GM12891 (cell line): ENCODE data around the genes OLIG1, IFNGR2, DNAJC28, GART and ITSN1.

DNA sequence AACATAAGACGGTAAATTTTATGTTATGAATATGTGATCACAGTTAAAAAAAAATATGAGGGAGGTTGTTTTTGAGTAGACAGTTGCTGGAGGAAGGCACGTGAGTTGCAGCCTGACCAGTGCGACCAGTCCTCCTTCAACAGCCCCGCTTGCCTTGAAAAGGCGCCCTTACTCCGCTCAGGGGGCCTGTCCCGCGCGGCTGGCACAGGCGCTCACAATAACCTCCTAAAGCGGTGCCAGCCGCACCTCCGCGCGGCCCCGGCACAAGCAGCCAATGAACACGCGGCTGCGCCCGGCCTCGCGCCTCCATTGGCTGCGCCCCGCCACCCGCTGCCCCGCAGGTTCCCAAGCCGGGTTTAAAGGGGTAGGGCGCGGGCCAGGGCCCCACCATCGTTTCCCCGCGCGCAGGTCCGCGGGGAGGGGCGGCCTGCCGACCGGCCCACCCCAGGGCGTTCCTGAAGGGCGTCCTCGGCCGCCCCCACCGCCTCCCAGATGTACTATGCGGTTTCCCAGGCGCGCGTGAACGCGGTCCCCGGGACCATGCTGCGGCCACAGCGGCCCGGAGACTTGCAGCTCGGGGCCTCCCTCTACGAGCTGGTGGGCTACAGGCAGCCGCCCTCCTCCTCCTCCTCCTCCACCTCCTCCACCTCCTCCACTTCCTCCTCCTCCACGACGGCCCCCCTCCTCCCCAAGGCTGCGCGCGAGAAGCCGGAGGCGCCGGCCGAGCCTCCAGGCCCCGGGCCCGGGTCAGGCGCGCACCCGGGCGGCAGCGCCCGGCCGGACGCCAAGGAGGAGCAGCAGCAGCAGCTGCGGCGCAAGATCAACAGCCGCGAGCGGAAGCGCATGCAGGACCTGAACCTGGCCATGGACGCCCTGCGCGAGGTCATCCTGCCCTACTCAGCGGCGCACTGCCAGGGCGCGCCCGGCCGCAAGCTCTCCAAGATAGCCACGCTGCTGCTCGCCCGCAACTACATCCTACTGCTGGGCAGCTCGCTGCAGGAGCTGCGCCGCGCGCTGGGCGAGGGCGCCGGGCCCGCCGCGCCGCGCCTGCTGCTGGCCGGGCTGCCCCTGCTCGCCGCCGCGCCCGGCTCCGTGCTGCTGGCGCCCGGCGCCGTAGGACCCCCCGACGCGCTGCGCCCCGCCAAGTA lies at the start of gene OLIG1:
OLIG1 (plus strand) TSS at position 387 of the 1,148 bp plus-strand sequence.
- RRBS = 3% methylated on average over 32 of the region's 122 CpGs

GRCh38 chr21:33078794-33079355 lies 8.9 kb downstream of the OLIG1 start:
- RRBS = no CpG with 5 or more reads among the region's 8 CpGs

DNA sequence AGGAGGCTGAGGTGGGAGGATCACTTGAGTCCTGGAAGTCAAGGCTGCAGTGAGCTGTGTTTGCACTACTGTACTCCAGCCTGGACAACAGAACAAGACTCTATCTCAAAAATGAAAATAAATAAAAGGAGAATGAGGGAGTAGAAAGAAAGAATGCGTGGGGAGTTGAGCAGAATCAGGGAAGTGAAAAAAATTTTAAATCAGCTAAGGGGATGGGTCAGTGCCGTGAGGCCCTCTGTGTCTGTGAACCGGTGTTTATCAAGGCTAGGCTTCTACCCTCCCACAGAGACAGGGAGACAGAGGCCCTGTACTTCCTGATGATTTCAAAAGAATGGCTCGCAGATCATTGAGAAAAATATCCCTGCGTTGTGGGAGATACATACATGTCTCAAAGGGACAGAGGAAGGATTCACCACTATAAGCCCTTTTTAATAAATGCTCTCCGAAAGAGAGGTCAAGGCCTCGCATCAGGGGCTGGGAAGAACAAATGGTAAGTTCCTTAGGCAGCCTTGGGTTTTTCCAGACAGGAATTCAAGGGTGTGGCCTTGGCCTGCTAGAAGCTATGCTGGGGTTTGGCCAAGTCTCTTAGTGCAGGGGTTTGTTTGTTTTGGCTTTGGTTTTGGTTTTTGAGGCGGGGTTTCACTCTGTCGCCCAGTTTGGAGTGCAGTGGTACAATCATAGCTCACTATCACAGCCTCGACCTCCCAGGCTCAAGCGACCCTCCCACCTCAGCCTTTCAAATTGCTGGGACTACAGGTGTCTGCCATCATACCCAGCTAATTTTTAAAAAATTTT lies 20.8 kb downstream of the IL10RB start:
- RRBS = no CpG with 5 or more reads among the region's 11 CpGs

GRCh38 chr21:33325145-33325943 lies 574 bp downstream of the IFNAR1 start:
- RRBS = 0% methylated on average over 5 of the region's 35 CpGs

- RRBS = no CpG with 5 or more reads among the region's 9 CpGs
Measured at GRCh38 chr21:33364181-33364799, 38.9 kb upstream of the IFNGR2 start.

DNA sequence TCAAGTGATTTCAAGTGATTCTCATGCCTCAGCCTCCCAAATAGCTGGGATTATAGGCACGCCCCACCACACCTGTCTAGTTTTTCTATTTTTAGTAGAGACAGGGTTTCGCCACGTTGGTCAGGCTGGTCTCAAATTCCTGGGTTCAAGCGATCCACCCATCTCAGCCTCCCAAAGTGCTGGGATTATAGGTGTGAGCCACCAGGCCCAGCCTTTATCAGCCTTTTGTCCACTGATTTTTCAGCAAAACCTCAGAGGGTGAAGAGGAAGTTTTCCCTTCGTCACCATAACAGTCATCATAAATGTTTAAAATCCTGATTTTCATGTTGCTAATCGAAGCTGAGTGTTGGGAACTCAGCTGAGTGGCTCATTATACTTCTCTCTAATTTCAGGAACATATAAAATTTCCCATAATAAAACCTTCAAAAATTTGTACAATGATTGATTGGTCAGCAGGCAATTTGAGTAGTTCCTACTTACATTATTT lies 32.0 kb upstream of the IFNGR2 start:
- RRBS = no CpG with 5 or more reads among the region's 6 CpGs

DNA sequence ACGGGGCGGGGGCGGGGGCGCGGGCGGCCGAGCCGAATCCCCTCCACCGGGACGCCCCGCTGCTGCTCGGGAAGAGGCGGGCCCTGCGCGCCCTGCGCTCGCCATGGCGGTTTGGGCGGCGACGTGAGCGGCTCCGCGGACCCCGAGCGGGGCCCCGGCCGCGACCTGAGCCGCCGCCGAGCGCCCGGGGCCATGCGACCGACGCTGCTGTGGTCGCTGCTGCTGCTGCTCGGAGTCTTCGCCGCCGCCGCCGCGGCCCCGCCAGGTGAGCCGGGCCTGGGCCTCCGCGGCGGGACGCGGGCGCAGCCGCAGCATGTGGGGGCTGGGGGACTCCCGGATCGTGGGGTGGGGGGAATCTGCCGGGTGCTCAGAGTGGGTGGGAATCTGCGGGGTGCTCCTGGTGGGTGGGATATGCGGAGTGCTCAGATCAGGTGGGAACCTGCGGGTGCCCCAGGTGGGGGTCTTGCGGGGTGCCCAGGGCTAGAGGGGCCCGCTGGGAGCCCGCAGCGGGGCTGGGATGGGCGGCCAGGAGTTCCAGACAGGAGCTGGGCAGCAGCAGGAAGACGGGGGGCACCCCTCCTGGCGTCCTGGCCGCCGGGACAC lies at the start of gene IFNGR2:
IFNGR2 (plus strand) TSS at position 62 of the 603 bp plus-strand sequence.
- RRBS = under 1% methylated on average over 27 of the region's 69 CpGs

DNA sequence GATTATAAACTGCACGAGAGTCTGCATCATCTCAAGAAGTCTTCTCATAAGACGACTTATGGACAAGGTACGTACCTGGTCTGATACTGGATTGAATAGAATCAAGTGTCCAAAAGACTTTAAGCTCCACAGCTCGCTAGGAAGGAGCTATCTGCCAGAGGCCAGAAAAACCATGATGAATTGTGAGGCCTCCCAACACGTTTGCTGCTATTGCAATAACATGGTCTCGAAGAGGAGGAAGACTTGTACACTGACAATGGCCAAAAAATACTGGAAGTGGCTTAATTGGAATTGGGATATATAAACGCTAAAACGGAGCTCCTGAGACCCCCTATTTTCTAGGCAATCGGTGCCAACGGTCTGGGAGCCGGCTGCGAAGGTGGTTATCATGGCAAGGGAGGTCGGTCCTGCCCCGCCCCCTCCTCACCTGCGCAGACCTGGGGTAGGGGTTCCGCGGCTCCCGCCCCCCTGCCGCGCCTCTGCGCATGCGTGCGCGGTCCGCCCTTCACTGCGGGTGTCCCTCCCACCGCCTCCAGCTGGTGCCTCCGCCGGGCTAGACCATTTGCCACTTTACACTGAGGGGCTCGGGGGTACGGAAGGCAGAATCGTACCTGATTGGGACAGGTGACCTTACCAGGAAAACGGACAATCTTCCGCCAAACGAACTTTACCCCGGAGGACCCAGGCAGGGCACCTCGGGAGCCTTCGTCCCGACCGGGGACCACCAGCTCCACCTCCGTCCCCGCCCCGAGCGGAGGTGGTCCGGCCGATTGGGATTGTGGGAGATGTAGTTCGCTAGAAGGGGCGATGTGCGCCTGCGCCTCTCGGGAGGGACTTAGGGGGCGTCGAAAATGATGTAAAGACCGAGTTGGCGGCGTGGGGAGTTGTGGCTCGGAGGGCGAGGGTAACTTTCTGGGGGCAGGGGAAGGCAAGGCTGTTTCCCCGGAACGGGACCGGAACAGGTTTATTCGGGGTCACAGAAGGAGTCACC lies at the start of gene DNAJC28:
DNAJC28 (minus strand) TSS at position 726 of the 991 bp plus-strand sequence.
- RRBS = 1% methylated on average over 6 of the region's 62 CpGs

- RRBS = no CpG with 5 or more reads among the region's 2 CpGs
Measured at GRCh38 chr21:33492033-33492313, 457 bp upstream of the DNAJC28 start.

DNA sequence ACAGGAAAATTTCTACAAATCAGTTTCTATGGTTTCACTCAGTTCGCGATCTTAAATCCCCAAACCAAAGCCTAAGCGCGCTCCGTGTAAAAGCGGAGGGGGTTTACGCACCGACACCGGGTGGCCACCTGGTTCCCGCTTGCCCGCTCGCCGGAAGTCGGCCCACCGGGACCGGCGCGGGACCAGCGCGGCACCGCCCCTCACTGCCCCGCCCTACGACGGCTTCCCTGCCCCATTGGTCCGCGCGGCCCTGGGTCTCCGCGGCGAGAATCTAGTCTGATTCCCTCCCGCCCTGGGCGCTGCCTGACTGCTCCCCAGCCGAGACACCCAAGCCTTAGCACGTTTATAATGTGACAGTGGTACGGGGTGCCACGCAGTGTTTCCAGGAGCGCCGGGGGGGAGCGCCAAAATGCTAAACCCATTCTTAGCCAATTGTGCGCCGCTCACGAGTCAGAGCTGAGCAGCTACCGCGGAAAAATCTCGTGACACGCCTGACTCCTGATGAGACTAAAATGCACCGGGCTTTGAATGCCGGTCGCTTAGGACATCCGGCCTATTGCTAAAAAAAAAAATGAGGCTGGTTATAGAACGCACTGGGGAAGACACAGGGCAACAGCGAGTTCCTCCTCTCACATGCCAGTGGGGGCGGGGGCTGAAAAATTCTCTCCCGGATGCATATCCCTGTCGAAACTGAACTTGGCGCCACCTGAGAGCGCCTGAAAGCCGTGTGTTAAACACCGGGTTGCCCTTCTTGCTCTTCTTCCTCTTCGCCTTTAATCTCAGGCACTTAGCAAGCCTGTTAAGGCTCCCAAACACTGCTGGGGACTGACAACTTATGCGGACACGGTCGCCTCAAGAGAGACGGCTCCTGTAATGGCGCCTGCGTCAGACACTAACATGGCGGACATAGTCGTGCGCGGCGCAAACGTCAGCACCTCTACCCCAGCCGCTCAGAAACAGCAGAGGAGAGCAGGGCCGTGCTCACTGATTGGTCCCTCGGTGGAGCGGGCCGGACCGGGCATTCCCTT lies at the start of gene GART:
GART (minus strand) TSS at position 164 of the 1,028 bp plus-strand sequence.
- RRBS = 3% methylated on average over 6 of the region's 78 CpGs

DNA sequence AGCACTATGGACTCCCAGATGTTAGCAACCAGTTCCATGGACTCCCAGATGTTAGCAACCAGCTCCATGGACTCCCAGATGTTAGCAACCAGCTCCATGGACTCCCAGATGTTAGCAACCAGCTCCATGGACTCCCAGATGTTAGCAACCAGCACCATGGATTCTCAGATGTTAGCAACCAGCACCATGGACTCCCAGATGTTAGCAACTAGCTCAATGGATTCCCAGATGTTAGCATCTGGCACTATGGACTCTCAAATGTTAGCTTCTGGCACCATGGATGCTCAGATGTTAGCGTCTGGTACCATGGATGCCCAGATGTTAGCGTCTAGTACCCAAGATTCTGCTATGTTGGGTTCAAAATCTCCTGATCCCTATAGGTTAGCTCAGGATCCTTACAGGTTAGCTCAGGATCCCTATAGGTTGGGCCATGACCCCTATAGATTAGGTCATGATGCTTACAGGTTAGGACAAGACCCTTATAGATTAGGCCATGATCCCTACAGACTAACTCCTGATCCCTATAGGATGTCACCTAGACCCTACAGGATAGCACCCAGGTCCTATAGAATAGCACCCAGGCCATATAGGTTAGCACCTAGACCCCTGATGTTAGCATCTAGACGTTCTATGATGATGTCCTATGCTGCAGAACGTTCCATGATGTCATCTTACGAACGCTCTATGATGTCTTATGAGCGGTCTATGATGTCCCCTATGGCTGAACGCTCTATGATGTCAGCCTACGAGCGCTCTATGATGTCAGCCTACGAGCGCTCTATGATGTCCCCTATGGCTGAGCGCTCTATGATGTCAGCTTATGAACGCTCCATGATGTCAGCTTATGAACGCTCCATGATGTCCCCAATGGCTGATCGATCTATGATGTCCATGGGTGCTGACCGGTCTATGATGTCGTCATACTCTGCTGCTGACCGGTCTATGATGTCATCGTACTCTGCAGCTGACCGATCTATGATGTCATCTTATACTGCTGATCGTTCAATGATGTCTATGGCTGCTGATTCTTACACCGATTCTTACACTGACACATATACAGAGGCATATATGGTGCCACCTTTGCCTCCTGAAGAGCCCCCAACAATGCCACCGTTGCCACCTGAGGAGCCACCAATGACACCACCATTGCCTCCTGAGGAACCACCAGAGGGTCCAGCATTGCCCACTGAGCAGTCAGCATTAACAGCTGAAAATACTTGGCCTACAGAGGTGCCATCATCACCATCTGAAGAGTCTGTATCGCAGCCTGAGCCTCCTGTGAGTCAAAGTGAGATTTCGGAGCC lies 9.2 kb downstream of the SON start:
- RRBS = no CpG with 5 or more reads among the region's 26 CpGs

DNA sequence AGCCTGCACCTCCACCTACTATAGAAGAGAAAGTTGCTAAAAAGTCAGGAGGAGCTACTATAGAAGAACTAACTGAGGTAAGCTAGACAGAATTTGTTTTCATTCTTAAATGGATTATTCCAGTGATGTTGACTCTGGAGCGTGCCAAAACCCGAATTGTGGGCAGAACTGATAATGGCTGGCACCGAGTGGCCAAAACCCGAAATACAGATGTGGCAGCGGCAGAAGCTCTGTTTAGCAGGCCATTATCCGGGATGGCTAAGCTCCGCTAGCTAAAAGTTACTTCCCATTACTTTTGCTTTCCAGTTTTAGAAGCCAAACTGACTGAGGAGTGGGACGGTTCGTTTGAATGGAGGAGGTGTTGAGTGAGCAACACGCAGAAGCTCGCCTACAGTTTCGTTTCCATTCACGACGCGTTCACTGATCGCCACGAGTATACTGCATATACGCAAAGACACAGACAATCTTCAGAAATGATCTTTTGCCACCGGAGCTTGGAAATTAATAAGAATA lies 14.5 kb downstream of the SON start:
- RRBS = no CpG with 5 or more reads among the region's 19 CpGs

DNA sequence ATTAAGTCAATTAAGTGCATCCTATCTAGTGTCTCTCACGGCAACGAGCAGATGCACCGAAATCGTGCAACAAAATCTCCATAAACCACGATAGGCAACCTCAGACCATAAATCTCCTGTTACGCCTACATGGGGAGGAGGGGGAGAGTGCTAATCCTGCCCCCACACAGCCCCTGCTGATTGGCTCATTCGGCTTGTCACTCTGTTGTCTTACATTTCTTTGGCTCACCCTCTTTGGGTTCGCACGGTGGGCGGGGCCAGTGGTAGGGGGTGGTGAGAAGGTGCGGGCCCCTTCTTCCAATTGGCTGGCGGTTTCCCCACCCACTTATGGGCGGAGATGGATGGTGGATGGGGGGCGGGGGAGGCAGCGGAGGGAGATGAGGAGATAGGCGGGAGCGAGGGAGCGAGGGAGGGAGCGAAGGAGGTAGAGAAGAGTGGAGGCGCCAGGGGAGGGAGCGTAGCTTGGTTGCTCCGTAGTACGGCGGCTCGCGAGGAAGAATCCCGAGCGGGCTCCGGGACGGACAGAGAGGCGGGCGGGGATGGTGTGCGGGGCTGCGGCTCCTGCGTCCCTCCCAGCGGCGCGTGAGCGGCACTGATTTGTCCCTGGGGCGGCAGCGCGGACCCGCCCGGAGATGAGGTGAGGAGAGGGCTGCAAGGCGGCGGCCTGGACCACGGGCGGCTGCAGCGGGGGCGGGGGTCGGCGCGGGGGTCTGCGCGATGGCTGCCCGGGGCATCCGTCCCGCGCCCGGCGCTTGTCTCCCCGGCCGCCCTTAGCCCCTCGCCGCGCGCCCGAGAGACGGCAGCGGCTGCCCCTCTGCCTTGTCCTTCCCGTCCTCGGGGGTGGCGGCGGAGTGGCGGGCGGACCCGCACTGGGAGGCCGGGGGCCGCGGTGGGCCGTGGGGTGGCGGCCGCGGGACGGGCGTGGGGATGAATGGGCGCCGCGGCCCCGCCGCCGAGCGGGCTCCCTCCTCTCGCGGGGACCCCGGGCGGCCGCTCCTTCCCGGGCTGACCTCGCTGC lies at the start of gene ITSN1:
ITSN1 (plus strand) TSS at position 425 of the 1,018 bp plus-strand sequence.
- RRBS = 3% methylated on average over 9 of the region's 100 CpGs

DNA sequence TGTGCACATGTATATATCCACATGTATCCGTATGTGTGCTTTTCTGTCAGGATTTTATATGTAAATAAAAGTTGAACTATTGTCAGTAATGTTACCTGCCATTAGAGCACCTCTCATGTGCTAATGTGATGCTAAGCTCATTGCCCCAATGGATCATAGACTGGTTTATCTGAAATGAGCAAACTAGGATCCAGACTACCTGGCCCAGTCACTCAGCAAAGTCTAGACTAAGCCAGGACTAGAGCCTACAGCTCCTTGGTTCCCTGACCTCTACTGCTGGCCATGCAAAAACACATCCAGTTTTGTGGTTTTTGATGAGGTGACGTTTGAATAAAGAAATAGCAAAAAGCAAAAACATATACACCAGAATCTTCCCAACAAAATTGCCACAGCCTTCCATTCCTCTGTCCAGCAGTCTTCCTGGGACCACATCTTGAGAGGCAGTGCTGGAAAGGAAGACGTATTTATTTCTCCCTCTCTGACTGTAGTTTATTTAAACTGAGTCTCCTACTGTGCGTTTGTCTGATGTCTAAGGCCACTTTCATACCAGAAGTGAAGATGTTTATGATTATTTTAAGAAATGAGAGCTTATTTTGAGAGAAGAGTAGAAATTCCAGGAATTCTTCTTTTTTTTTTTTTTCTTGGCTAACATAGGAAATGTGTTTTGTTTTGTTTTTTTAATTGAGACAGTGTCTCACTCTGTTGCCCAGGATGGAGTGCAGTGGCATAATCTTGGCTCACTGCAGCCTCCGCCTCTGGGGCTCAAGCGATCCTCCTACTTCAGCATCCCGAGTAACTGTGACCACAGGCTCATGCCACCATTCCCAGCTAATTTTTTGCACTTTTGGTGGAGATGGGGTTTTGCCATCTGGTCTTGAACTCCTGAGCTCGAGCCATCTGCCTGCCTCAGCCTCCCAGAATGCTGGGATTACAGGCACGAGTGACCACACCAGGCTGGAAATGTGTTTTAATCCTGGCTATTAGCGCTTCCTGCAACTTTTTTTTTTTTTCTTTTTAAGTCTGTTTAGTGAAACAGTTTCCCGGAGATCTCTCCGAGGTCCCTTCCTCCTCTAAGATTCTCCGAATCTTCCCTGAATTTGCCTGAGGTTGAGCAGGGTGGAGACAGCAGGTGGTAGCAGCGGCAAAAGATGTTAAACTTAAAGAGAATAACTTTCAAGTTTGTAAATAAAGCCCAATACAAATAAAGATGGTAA lies 118.5 kb downstream of the ITSN1 start:
- RRBS = no CpG with 5 or more reads among the region's 14 CpGs

GRCh38 chr21:33761625-33762122 lies 119.4 kb downstream of the ITSN1 start:
- RRBS = no CpG with 5 or more reads among the region's 3 CpGs

DNA sequence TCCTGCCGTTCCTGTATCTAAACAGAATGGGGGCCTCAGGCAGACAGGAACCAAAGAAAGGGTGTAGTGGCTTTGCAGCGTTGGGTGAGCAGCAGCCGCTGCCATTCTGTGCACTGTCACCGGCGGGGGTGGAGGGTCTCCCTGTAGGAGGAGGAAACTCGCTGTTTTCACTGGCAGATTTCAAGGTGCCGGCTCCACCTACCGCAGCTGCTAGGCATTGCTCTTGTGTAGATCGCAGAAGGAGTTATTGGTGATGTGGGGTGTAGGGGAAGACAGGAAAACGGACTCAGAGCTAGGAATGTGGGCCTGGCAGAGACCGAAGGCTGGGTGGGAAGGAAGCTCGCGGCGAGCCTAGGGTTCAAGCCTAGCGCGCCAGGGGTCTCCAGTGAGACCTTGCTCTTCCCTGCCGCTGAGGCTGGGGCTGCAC lies 20.8 kb downstream of the ATP5PO start:
- RRBS = 6% methylated on average over 4 of the region's 17 CpGs

GRCh38 chr21:33931314-33932224 lies 16.0 kb upstream of the ATP5PO start:
- RRBS = no CpG with 5 or more reads among the region's 30 CpGs

GRCh38 chr21:33948154-33949156 lies 32.9 kb upstream of the ATP5PO start:
- RRBS = no CpG with 5 or more reads among the region's 21 CpGs

DNA sequence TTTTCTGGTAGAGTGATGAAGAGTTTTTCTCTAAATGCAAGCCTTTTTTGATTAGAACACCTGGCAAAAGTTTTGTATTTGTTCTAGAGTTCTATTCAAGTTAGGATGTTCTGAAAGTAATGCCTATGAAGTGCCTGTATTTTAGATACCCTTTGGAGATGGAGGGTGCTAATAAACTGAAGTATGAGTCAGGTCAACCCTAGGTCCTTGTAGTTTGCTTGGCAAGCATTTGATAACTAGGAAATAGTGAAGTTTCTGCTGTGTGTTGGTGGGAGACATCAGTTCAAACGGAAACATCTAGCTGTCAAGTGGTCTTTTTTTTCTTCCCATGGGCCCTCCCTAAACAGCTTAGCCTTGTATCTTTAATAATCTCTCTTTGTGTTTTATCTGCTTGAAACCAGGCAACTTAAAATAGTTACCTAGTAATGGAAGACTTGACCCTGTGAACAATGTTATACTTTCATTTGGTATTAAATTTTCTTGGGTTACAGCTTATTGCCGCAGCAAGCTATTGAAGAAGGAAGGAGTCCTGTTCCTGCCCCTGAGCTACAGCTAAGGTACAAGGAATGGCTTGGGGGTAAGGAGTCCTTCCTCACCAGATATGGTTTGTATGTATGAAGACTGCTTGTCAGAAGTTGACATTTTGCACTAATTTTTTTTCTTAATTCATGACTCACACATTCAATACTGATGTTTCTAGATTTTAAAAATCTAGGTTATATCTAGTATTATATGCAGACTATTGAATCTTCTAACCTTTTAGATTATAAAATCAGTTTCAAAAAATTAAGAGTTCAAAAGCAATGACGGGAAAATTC lies 4.7 kb downstream of the MRPS6 start:
- RRBS = no CpG with 5 or more reads among the region's 3 CpGs

GRCh38 chr21:34185977-34186811 lies 112.8 kb downstream of the MRPS6 start:
- RRBS = no CpG with 5 or more reads among the region's 16 CpGs